ENCODE results near the genes AK4 and DYNLT5.

- RRBS, result no CpG with 5 or more reads among the region's 9 CpGs
Measured at GRCh38 chr1:64070844-64071469, 132.5 kb upstream of the UBE2U start.

DNA sequence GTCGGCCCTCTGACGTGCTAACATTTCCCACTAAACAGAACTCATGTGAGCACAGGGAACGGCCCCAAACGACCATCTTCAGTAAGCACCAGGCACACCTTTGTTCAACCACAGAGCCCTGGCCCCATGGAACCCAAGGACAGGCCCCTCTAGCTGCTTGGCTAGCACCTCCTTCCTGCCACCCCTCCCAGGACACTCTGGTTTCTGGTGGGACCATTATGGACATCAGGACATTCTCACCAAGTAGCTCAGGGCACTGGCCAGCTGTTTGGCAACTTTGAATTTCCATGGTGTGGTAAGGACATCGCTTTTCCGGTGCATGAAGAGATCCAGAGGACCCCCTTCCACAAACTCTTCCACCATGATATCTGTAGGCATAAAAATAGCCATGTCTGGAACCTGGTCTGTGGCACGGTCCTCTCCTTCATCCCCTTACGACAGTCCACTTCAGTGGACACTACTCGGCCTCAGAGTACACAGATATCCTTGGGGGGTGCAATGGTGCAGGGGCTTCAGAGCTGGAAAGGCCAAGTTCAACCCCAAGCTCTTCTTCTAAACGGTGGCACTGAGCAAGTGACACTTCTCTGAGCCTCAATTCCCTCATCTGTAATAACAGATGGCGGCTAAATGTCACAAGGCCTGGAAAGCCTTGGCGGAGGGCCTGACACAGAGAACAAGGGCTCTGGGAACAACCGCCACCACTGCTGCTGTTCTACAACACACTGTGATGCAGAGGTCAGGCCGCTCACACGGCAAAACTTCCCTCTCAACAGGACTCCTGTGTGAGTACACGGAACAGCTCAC is 100.6 kb downstream of the RAVER2 start:
- RRBS, result no CpG with 5 or more reads among the region's 16 CpGs

DNA sequence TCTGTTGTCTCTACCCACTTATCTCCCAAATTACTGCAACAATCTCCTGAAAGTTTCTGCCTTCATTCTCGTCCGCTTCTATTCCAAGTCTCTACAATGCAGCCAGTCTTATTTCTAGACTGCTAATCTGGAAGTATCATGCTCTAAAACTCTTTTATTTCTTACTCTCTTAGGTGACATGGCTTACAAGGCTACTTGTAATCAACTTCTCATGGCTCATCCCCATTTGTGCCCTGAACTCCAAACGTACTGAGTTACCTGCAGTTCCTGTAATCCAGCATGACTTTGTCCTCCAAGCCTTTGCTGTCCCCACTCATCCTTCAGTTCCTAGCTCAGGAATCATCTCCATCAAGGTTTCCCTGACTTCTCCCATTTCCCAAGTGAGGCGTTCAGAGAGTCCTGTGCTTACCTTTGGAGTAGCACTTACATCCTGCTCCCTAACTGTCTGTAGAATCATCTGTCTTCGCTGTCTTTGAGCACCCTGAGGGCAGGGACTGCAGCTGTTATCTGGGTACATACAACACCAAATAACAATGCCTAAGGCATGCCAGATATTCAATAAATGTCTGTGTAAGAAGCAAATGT is 65.6 kb downstream of the JAK1 start:
- RRBS, result no CpG with 5 or more reads among the region's 5 CpGs

GRCh38 chr1:64923481-64923965 is 42.8 kb downstream of the JAK1 start:
- RRBS, result no CpG with 5 or more reads among the region's 4 CpGs

DNA sequence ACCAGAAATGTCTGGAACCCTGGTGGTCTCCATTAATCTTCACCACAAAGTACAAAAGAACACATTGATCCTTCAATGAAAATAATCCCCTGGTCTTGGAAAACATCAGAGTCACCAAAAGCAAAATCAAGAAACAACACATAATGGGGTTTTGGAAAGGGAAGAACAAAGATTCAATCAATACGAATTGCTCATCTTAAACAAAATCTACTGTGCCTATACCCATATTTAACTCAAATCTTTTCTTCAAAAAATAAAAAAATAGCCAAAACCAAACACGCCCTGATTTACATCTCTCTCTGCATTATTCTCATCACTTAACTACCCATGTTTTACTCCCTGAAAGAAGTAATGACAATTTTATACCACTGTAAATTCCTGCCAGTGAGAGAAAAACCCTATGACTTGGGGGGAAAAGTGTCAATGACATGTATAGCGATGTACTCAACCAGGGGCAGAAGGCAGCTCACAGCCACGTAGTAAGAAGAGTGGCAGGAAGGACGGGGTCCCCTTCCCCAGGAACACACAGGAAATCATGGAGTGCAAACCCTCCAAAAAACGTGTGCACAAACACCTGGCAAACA is 1.4 kb downstream of the JAK1 start:
- RRBS, result no CpG with 5 or more reads among the region's 6 CpGs

DNA sequence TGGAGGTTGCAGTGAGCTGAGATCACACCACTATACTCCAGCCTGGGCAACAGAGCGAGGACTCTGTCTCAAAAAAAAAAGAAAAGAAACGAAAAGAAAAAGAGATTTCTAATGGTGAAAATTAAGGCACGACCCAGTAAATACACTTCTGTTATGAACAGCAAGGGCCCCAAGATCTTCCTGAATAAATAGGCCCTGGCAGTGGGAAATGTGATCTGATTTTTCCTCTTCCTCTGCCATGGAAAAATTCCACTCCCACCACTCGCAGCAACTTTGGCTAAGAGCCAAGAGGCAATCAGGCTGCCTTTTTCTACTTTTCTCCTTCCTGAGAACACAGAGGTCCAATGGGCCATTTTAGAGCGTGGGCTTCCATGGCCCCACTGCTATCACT is 33.8 kb upstream of the AK4 start:
- RRBS, result no CpG with 5 or more reads among the region's 5 CpGs

- RRBS, result 2% methylated on average over 53 of the region's 105 CpGs
Measured at GRCh38 chr1:65147421-65148368, at the start of gene AK4. AK4 (plus strand) TSS chr1:65148203.

- RRBS, result 1% methylated on average over 4 of the region's 14 CpGs
Measured at GRCh38 chr1:65148369-65148508, 236 bp downstream of the AK4 start.

- RRBS, result no CpG with 5 or more reads among the region's 2 CpGs
Measured at GRCh38 chr1:65415760-65416307, 4.6 kb upstream of the LEPR start.

GRCh38 chr1:65422214-65423086 is 2.0 kb downstream of the LEPR start:
- RRBS, result no CpG with 5 or more reads among the region's 10 CpGs

DNA sequence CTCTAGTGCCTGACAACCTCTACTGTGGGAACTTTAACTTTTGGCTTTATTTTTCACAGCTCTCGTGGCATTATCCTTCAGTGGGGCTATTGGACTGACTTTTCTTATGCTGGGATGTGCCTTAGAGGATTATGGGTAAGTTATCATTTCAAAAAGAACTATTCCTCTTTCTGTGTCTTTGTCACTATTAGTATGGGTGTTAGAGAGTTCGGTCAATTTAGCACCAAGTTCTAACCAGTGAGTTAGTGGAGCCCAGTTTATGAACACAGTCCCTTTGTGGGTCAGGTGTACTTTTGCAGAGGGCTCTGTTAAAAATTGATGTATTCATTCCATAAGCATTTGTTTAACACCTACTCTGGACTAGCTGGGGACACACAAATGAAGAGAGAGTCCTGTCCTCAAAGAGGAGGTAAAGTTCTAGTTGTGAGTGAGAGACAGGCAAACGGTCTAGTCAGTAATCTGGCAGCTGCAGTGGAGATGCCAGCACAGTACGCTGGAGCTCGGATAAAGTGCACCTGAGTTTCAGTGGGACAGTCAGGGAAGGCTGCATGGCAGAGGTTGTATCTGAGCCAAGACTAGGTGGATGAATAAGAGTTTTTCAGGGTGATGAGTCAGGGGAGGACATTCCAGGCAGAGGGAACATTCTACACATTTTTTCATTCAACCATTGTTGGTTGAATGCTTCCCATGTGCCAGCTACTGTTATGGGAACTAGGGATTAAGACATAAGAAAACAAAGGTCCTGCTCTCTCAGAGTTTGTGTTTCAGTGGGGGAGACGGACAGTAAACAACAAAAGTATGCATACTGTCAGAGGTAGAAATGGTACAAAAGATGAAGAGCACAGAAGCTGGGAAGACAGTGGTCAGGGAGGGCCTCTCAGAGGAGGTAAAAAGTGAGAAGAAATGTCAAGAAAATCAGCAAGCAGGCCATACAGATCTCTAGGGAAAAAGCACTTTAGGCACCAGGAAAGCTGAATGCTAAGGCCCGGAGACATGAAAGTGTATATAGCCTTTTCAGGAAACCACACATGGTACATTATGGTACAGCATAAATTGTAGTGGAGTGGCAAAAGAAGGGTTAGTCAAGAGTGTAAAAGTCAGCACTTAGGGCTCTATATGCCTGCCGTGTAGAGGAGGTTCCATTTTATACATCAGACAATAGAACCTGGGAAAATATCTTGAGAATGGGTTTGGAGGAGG is 5.2 kb downstream of the LEPR start:
- RRBS, result no CpG with 5 or more reads among the region's 8 CpGs

- RRBS, result no CpG with 5 or more reads among the region's 1 CpG
Measured at GRCh38 chr1:65812076-65812380, 19.3 kb downstream of the PDE4B start.

- RRBS, result no CpG with 5 or more reads among the region's 1 CpG
Measured at GRCh38 chr1:66182870-66183263, 351.1 kb upstream of the SGIP1 start.

- RRBS, result no CpG with 5 or more reads among the region's 4 CpGs
Measured at GRCh38 chr1:66270280-66270835, 263.6 kb upstream of the SGIP1 start.

- RRBS, result no CpG with 5 or more reads among the region's 5 CpGs
Measured at GRCh38 chr1:66365460-66366154, 168.3 kb upstream of the SGIP1 start.

DNA sequence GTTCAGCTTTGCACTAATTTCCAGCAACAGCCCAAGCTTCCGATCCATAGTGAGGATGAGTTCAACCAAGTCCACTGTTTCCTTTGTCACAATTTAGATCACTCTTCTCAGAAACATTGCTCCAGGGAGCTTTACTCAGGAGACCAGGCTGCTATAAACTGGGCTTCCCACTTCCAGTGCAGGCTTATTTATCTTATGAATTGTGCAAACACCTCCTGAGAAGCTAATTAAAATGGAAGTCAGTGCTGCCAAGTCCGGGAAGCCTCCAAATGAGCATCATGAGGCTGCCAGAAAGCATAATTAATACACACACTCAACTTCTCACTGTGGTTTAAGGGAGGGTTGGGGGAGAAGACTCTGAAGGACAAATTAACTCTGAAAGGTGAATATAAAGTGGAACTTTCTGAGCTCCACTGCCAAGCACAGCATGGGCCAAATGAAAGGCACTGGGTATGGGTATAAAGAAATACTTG is 145.0 kb upstream of the SGIP1 start:
- RRBS, result no CpG with 5 or more reads among the region's 2 CpGs

GRCh38 chr1:66739216-66739943 is 12.9 kb upstream of the DYNLT5 start:
- RRBS, result no CpG with 5 or more reads among the region's 13 CpGs

GRCh38 chr1:66751948-66752941 is at the start of gene DYNLT5:
DYNLT5 (plus strand) TSS chr1:66752459.
- RRBS, result 82% methylated on average over 14 of the region's 51 CpGs

DNA sequence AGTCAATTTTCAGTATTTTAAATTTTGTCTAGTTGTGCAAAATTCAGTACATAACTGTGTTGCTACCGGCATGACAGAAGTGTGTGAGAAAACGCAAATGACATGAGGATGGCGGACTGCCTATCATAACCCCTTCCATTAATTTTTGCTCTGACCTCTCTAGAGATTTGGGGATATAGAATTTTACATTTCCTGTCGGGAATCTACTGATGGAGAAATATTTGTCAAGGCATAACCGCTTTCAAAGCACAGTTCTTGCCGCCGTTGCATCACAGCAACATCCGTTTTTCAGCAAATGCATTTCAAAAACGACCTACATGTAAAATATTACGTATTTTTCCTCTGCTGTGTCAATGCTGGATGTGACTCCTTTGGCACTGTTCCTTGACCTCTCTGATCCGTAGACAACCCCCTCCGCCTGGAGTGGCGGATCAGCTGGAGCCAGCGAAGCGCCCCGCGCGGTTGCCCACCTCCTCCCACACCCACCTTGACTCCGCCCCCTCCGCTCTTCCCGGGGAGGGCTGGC is 4.9 kb downstream of the MIER1 start:
- RRBS, result 3% methylated on average over 1 of the region's 21 CpGs

DNA sequence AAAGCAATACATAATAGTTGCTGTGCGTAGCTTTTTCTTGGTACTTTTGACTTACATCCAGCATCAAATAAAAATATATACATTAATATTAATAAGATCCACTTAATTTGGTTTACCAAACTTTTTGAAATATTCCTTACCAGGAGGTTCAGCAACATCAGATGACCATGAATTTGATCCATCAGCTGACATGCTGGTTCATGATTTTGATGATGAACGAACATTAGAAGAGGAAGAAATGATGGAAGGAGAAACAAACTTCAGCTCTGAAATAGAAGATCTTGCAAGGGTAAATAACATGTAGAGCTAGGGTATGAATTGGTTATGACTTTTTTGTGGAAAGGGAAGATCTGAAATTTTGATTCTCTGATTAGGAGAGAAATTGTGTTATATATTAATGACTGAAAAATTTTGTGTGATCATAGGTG is 21.2 kb downstream of the MIER1 start:
- RRBS, result no CpG with 5 or more reads among the region's 2 CpGs

Data from Ishikawa (cell line).